ENCODE results near the gene PDCL3.

DNA sequence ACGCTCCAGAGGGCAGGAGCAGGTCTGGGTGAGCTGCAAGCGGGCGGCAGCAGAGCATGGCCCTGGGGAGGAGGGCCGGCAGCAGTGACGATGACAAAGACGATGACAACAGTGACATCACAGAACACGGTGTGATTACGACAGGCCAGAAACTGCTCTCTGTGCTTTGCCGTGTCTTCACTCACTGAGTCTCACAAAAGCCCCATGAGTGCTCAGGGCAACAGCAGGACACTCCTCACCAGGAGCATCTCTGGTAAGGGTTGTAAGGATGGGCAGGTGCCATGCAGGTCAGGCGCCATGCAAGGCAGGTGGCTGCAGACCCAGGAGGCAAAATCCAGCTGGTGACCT, 23.2 kb downstream of the CHST10 start:
- RAMPAGE, long total RNA: no peak
- RRBS: no CpG with 5 or more reads among the region's 10 CpGs

DNA sequence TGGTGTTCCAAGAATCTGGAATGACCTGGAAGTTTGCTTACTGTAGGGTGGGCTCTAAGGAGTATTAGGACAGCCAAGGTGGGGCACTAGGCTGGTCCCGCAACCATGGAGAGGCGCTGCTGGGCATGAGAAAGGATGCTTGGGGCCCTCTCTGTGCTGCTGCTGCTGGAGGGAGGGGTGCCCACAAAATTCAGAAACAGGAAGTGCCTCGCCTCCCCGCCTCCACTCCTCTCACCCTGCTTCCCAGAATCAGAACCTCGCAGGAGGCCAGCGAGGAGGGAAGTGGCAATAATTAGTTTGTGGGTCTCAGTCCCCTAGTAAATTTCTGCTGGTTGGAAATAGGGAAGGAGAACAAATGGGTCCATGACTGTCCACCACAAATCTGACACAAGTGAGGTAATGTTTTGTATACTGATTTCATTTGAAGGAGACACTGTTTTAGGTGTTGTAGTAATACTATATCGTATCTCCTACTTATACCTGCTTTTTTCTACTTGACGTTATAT, 7.9 kb upstream of the PDCL3 start:
- RAMPAGE, long total RNA: no peak
- RRBS: no CpG with 5 or more reads among the region's 8 CpGs

GRCh38 chr2:100562585-100563645, at the start of gene PDCL3:
PDCL3 (plus strand) TSS chr2:100562993.
- RAMPAGE, long total RNA: start-site peak on the plus strand at chr2:100562934-100563046, 1,926 and 1,011 reads in 2 replicates
- RRBS: 1% methylated on average over 23 of the region's 79 CpGs

DNA sequence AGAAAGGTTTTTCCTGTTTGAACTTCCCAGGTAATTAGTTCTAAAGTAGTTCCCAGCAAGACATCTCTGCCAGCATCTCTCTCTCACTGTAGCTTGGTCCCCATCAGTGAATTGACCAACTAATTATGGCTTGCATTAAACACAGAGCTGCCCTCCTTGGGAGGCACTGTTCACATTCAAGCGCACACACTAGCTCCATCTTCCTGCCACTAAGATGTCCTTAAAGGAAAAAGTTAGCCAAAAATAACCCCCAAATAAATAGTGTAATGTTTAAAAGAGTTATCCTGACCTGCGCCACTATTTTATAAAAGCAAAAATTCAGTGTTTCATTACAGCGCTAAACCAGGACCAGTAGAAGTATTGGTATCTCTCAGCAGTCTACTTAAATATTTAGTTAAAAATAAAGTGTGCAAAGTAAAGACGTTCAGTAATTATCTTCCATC, 1.6 kb downstream of the NPAS2 start:
- RAMPAGE, long total RNA: no peak
- RRBS: no CpG with 5 or more reads among the region's 4 CpGs

- RAMPAGE, long total RNA: no peak
- RRBS: no CpG with 5 or more reads among the region's 2 CpGs
These were observed 63.3 kb downstream of the NPAS2 start for GRCh38 chr2:100883328-100883558.

- RAMPAGE, long total RNA: no peak
- RRBS: no CpG with 5 or more reads among the region's 12 CpGs
These were observed 83.0 kb downstream of the NPAS2 start for GRCh38 chr2:100902608-100903661.

DNA sequence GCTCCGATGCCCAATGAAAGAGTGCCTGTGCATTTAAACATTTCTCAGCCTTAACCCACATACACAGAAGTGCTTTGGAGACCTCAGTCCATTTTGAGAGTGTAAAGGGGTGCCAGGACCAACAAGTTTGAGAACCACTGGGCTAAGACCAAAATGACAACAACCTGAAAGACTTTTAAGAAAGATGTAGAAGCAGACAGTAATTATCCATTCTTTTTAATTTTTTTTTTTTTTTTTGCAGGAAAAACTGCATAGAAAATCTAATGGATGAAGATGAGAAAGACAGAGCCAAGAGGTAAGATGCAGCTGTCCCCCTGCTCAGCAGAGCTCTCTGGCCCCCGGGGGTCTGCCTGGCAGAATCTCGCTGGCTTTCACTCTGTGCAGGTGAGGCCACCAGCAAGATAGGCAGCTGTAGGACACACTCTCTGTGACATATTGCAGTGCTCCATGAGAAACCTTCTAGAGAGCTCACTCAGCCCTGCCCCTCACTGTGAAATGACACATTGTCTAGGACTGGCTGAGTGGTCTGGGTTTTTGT, 84.6 kb downstream of the NPAS2 start:
- RAMPAGE, long total RNA: no peak
- RRBS: no CpG with 5 or more reads among the region's 3 CpGs

DNA sequence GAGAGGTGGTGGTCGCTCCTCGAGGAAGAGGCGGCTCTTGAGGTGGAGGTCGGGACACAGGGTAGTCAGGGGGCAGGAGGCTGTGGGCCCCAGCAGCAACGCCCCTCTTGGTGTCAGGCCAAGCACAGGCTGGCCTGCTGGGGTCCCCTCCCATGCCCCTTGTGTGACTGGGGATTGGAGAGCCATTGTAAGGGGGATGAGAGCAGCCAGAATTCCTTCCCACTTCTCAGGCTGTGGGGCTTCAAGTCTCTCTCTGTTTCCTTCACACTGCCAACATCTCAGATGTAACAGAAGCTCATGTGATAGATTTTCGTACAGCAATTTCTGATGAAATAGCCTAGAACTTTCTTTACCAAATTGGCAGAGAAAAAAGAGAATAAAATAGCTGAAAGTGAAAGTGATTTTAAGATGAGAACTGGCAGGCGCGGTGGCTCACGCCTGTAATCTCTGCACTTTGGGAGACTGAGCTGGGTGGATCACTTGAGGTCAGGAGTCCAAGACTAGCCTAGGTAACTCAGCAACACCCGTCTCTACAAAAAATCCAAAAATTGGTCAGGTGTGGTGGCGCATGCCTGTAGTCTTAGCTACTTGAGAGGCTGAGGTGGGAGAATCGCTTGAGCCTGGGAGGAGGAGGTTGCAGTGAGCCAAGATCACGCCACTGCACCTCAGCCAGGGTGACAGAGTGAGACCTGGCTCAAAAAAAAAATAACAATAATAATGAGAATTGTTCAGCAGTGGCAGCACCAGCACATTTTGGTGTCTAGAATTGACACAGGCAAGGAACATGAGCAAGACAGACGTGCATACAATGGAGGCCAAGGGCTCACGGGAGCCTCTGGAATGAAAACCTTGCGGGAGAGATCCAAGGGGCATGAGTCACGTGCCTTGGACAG, 61.0 kb upstream of the RPL31 start:
- RAMPAGE, long total RNA: no peak
- RRBS: no CpG with 5 or more reads among the region's 17 CpGs

- RAMPAGE, long total RNA: no peak
- RRBS: no CpG with 5 or more reads among the region's 18 CpGs
These were observed 23.5 kb upstream of the RPL31 start for GRCh38 chr2:100978448-100979157.

DNA sequence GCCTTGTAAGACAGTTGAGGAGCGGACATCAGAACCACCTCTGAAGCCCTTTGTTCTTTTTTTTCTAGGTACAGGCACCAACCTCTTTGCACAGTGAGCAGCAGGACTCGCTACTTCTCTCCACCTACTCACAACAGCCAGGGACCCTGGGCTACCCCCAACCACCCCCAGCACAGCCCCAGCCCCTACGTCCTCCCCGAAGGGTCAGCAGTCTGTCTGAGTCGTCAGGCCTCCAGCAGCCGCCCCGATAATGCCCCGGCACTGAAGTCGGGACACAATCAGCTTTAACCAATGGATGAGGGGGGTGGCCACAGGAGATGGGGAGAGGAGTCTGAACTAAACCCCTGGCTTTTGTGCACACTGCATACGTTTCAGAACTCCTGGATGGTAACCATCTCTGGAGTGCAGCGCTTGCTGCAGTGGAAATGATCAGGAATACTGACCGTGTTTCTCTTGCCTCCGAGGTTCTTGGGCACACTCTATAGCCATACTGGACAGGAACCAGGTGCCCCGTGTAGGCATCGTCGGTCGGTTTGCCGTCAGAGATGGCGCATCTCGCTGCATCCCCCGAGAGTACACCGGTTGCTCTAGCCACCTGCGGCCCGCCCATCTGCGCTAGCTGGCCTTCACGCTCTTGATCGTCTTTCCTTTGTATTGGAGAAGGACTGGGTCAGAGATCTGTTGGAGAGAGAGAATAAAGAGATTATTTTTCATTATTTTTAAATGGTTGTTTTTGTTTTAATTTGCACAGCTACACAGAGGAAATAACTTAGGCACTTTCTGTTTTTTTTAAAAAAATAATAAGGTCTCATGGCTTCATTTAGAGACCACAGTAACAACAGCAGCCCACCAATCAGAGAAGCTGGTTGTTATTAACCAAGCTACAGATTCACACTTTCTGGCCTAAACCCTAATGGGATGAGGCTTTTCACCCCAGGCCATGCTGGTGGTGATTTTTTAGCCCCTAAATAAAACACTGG, 6.5 kb upstream of the RPL31 start:
- RAMPAGE, long total RNA: no peak
- RRBS: no CpG with 5 or more reads among the region's 27 CpGs

DNA sequence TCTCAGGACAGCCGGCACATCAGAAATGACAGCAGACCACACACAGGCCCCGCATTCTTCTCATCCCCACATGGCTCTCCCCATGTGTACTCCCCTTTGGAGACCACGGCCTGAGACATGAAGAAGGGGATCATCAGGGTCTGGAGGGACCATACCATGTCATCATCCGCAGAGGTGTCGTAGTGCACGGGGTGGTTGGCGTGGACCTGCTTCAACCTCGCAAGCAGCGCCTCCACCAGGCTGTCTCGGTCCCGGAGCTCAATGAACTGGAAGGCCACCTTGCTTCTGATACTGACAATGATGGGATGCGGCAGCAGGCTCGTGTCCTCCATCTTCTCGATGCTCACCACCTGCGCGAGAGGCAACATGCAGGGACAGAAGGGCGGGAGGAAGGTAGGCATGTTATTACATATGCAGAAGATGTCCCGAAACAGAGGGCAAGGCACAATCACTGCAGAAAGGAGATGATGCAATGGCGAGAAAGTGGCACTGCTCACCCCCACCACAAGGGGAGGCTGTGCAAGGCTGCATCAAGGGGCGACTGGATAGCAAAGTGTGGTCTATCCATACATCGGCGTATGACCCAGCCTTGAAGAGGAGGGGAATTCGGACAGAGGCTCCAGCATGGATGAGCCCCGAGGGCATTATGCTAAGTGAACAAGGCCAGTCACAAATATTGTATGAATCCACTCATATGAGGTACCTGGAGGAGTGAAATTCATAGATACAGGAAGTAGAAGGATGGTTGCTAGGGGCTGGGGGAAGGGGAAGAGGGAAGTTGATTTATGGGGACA, 36.4 kb downstream of the RPL31 start:
- RAMPAGE, long total RNA: no peak
- RRBS: no CpG with 5 or more reads among the region's 24 CpGs

GRCh38 chr2:101151778-101152321, 668 bp upstream of the TBC1D8 start:
- RAMPAGE, long total RNA: no peak
- RRBS: no CpG with 5 or more reads among the region's 17 CpGs

- RAMPAGE, long total RNA: no peak
- RRBS: no CpG with 5 or more reads among the region's 10 CpGs
These were observed 16.5 kb downstream of the CNOT11 start for GRCh38 chr2:101268744-101269995.

DNA sequence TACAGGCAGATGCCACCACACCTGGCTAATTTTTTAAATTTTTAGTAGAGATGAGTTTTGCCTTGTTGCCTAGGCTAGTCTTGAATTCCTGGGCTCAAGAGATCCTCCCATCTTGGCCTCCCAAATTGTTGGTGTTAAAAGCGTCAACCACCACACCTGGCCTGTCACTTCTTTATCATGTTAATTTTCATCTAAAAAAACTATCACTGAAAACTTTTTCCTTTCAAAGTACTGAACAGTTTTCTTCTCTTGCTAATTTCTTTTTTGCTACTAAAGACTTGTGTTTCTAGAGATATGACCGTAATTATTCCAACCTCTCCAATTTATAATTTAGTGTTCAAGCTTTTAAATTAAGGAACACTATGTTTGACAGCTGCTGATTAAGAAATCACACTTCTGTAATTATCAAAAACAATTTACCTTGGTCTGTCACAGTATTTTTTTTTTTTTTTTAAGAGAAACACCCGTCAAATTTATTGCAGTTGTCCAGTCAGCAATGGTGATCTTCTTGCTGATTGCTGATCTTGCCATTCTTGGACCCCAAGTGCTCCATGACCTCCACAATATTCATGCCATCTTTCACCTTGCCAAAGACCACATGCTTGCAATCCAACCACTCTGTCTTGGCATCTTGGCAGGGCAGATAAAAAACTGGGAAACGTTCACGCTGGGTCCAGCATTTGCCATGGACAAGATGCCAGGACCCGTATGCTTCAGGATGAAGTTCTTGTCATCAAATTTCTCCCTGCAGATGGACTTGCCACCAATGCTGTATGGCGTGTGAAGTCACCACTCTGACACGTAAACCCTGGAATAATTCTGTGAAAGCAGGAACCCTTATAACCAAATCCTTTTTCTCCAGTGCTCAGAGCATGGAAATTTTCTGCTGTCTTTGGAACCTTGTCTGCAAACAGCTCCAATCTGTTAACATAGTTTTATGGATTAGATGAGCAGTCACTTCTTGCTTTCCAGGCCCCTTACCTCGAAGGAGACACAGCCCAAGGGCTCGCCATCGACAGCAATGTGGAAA, 21.2 kb downstream of the CNOT11 start:
- RAMPAGE, long total RNA: no peak
- RRBS: no CpG with 5 or more reads among the region's 11 CpGs

- RAMPAGE, long total RNA: no peak
- RRBS: no CpG with 5 or more reads among the region's 6 CpGs
These were observed 25.7 kb downstream of the RNF149 start for GRCh38 chr2:101282519-101283493.

DNA sequence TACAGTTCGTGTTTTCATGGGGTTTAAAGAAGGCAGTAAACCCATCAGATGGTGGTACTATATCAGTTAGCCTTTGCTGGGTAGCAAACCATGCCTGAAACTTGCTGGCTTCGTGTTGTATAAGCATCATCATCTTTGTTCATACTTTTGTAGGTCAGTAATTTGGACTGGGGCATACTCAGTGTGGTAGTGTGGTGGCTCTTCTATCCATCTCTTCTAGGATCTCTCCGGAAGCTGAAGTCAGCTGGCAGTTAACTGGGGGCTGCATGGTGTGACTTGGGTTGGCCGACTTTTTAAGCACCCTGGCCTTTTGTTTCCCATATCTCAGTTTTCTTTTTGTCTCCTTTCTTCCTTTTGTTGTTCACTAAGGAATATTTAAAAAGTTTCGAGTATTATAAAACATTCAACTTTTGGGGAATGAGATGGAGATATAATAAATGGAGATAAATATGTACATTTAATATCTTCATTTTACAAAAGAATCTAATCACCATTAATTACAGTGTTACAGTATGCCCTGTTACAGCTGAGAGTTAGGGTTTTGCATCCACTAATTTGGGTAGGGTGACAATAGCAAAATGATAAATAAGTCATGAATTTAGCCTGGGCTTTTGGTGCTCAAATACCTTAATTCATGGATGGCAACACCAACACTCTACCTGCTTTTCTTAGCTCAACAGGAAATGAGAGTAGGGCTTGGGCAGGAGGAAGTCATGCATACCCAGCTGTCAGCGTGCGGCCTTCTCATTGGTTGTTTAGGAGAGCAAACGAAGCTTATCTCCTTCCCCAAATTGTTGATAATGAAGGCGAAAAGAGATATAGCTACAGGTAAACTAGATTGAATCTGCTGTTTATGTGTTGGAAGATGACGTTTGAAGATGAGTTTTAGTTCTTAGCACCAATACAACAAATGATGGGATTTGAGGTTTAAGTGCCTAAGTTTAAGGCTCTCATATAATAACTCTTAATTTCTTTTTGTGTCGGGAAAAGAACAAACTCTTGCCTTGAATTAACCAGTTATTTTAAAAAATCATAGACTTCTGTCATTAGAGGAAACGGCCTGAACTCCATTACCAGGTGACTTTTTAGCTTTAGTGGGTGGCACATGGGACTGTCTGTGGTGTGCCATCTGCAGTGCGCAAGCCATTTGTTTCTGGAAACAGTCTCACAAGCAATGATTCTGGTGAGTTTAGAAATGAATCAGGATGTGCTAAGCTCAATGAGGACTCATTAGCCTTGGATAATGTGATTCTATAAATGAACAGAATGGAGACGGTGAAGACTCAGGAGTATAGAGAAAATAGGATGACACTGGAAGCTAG, 19.5 kb downstream of the MAP4K4 start:
- RAMPAGE, long total RNA: no peak
- RRBS: no CpG with 5 or more reads among the region's 14 CpGs

DNA sequence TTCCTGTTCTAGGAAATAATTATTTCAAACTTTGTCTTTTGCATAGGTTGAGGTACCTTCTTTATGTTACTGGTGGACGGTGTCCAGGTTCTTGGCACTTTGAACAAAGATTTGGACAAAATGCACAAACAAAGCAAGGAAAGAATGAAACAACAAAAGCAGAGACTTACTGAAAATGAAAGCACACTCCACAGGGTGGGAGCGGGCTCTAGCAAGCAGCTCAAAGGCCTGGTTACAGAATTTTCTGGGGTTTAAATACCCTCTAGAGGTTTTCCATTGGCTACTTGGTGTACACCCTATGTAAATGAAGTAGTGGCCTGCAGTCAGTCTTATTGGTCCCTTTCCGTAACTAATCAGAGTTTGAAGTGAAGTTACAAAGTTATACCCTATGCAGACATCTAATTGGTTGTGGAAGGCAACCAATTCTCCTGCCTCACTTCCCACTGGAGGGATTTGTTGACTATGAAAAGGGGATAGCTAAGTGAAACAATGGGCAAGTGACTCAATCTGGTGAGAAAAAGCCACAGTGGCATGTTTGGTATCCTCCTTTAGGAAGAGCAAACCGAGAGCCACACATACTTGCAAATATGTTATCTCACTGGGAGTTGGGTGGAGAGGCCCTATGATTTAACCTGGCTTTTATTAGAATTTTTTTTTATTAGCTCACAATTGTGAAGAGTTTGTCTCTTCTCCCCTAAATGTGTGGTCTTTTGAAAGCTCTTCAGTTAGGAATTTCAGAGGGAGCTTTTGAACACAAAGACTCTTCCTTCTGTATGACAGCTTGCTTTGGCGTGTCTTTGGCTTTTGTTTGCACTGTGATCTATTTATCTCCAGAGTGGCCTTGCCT, 69.4 kb downstream of the MAP4K4 start:
- RAMPAGE, long total RNA: no peak
- RRBS: no CpG with 5 or more reads among the region's 5 CpGs

GRCh38 chr2:101816353-101816974, 119.0 kb downstream of the MAP4K4 start:
- RAMPAGE, long total RNA: no peak
- RRBS: no CpG with 5 or more reads among the region's 4 CpGs

DNA sequence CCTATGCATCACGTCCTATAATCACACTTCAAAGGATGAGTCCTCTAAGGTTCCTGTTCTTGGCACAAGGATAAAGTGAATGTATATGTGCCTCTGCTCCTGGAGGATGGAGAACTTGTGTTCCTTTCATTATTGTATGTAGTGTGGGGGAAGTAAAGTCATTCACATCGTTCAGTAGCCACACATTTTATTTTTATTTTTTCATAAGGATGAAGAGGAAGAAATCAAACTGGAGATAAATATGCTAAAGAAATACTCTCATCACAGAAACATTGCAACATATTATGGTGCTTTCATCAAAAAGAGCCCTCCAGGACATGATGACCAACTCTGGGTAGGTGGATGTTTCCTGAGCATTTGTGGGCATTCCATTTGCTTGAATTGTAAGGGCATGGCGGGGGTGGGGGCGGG, 126.2 kb downstream of the MAP4K4 start:
- RAMPAGE, long total RNA: no peak
- RRBS: no CpG with 5 or more reads among the region's 4 CpGs

GRCh38 chr2:101893432-101894391, 98.0 kb upstream of the IL1R2 start:
- RAMPAGE, long total RNA: no peak
- RRBS: no CpG with 5 or more reads among the region's 11 CpGs

All from kidney epithelial cell (primary cell).